ENCODE results near the genes FAM90A26, USP17L12, USP17L19, USP17L22 and USP17L24.

GRCh38 chr4:8221380-8222042 is 22.4 kb downstream of the SH3TC1 start:
- PRO-cap, 4 experiments = no peak in any of the 4 experiments
- RAMPAGE, long total RNA, 2 experiments = no peak in any of the 2 experiments
- RRBS = no CpG with 5 or more reads among the region's 6 CpGs

- PRO-cap, 4 experiments = peak in 2 of 4 experiments; most common plus-strand start chr4:8320133 (in 2)
- RAMPAGE, long total RNA, 2 experiments = no peak in any of the 2 experiments
- RRBS = no CpG with 5 or more reads among the region's 9 CpGs
Observed at GRCh38 chr4:8319934-8320391, 50.4 kb downstream of the HTRA3 start.

GRCh38 chr4:8365793-8366466 is 74.6 kb downstream of the ACOX3 start:
- PRO-cap, 4 experiments = no peak in any of the 4 experiments
- RAMPAGE, long total RNA, 2 experiments = start-site peak on the minus strand in 1 of 2 experiments, at chr4:8366005-8366179 at its widest, 6 to 8 reads per replicate
- RRBS = 87% methylated on average over 2 of the region's 16 CpGs

DNA sequence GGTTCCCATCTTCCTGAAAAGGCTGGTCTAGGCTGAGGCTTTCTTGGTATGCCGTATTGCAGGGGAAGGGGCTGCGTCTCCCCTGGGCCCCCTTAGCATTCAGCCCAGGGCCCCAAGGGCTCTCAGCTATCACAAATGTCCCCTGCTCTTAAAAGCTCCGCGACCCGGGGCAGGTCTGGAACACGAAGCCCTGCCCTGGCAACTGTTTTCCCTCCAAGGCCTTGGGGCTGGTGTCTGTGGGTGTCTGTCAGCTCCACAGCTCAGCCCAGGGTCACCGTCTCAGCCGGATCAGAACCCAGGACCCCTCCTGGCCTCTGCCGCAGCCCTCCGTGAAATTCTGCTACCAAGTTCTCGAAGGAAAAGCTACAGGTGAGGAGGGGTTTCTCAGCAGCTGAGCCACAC is 61.3 kb downstream of the ACOX3 start:
- PRO-cap, 4 experiments = no peak in any of the 4 experiments
- RAMPAGE, long total RNA, 2 experiments = no peak in any of the 2 experiments
- RRBS = 100% methylated on average over 4 of the region's 11 CpGs

DNA sequence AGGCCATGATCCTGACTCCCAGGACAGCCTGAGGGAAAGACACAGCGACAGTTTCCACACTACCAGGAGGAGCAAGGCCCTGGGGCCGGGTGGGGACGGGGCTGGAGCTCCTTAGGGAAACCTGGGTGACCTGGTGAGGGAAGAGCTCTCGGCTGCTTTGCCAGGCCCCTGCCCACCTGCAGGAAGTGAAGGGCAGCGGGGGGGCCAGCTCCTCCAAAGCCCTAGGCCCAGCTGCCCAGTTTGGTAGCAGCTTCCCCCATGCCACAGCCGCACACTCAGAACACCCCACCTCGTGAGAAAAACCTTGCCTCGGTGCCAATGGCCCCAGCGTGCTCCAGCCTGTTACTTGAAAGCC is 38.4 kb downstream of the ACOX3 start:
- PRO-cap, 4 experiments = no peak in any of the 4 experiments
- RAMPAGE, long total RNA, 2 experiments = no peak in any of the 2 experiments
- RRBS = no CpG with 5 or more reads among the region's 9 CpGs

GRCh38 chr4:8956178-8956597 is 84.5 kb upstream of the HMX1 start:
- PRO-cap, 4 experiments = peak in 1 of 4 experiments; most common plus-strand start chr4:8956443 (in 1)
- RAMPAGE, long total RNA, 2 experiments = no peak in any of the 2 experiments
- RRBS = no CpG with 5 or more reads among the region's 11 CpGs

DNA sequence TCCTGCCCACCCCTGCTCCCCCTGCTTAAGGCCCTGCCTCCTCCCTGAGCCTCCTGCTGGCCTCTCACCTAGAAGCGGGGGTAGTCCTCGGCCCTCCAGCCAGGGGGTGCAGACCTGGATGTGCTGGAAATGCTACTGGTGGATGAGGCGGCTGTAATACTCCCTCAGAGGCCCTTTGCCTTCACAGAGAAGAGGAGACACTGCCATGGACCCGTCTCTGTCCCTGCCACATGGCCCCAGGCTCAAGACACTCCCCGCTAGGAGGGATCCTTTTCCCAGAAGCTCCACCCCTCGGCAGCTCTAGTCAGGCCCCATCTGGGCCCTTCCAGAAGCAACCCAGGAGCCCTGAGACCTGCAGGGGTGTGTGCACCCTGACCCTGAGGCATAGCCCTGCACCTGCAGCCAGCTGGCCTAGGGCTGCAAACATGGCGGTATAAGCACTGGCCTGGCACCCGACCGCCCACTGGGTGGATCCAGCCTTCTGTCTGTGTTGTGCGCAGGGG is at the start of gene FAM90A26:
FAM90A26 (plus strand) TSS at position 318 of the 503 bp plus-strand sequence.
- PRO-cap, 4 experiments = no peak in any of the 4 experiments
- RAMPAGE, long total RNA, 2 experiments = no peak in any of the 2 experiments
- RRBS = no CpG with 5 or more reads among the region's 10 CpGs

- PRO-cap, 4 experiments = no peak in any of the 4 experiments
- RAMPAGE, long total RNA, 2 experiments = no peak in any of the 2 experiments
- RRBS = no CpG with 5 or more reads among the region's 14 CpGs
Observed at GRCh38 chr4:9219733-9220211, at the start of gene USP17L12. Gene USP17L12, plus strand, starts transcription at chr4:9220152.

- PRO-cap, 4 experiments = no peak in any of the 4 experiments
- RAMPAGE, long total RNA, 2 experiments = no peak in any of the 2 experiments
- RRBS = no CpG with 5 or more reads among the region's 16 CpGs
Observed at GRCh38 chr4:9253145-9253600, at the start of gene USP17L19. Gene USP17L19, plus strand, starts transcription at chr4:9253378.

DNA sequence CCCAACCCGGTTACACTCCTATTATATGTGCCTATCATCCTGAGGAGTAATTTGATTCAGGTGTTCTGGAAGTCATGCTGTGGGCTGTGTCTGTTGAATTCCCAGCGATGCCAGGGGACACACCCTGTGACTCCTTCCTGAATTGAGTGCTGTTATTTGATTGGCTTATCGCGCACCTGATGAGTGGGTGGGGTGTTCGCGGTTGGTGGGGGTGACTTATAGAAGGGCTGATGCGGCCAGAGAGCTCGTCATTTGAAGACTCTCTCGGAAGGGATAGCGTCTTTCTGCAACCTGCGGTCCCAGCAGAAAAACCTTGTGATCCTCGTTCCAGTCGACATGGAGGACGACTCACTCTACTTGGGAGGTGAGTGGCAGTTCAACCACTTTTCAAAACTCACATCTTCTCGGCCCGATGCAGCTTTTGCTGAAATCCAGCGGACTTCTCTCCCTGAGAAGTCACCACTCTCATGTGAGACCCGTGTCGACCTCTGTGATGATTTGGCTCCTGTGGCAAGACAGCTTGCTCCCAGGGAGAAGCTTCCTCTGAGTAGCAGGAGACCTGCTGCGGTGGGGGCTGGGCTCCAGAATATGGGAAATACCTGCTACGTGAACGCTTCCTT is at the start of gene USP17L22:
USP17L22 (plus strand) TSS at position 337 of the 620 bp plus-strand sequence.
- PRO-cap, 4 experiments = no peak in any of the 4 experiments
- RAMPAGE, long total RNA, 2 experiments = no peak in any of the 2 experiments
- RRBS = no CpG with 5 or more reads among the region's 22 CpGs

GRCh38 chr4:9324928-9325228 is at the start of gene USP17L24:
Gene USP17L24, plus strand, starts transcription at chr4:9325165.
- PRO-cap, 4 experiments = no peak in any of the 4 experiments
- RAMPAGE, long total RNA, 2 experiments = no peak in any of the 2 experiments
- RRBS = no CpG with 5 or more reads among the region's 13 CpGs

DNA sequence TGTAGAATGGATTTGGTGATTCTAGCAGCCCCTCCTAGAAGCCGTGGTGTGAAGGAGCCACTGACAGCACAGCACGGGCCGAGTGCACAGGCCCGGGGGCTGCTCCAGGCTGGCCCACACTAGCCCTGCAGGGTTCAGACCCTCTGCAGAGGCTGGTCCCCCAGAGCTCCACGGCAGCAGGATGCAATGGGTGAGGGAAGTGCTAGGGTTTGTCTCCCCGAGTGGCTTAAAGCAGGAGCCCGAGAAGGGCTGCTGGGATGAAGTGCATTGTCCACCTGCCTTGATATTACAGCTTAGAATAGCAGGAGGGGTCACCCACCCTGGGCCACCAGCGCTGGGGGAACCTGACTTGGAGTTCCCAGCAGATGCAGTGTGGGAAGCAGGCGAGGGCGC is 30.1 kb downstream of the WDR1 start:
- PRO-cap, 4 experiments = no peak in any of the 4 experiments
- RAMPAGE, long total RNA, 2 experiments = no peak in any of the 2 experiments
- RRBS = no CpG with 5 or more reads among the region's 10 CpGs

- PRO-cap, 4 experiments = no peak in any of the 4 experiments
- RAMPAGE, long total RNA, 2 experiments = no peak in any of the 2 experiments
- RRBS = 86% methylated on average over 4 of the region's 28 CpGs
Observed at GRCh38 chr4:10087982-10088931, 28.3 kb downstream of the WDR1 start.

DNA sequence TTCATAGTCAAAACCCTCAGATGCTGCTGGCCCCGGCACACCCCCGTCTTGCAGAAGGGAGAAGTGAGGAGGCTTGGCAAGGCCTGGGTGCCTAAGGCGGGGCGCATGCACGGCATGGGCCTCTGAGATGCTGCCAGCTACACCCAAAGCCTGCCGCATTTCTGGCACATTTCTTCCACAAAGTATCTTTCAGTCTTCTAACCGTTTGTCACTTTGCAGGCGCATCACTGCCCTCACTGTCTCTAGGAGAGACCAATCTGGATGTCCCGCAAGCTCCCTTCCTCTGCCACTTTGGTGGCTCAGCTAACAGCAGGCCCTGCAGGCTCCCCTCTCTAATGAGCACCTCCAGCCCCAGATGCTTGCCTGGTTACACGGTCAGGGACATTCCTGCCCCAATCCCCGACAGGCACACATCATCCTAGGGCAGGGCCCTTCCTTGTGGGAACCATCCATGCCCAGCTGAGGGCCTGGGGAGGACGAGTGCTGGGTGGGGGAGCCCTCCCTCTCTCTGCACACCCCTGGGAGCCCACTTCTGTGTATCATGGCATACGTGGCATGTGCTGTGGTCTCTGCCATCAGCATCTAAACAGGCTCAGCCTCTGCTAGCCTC is 19.4 kb downstream of the WDR1 start:
- PRO-cap, 4 experiments = no peak in any of the 4 experiments
- RAMPAGE, long total RNA, 2 experiments = no peak in any of the 2 experiments
- RRBS = no CpG with 5 or more reads among the region's 13 CpGs

DNA sequence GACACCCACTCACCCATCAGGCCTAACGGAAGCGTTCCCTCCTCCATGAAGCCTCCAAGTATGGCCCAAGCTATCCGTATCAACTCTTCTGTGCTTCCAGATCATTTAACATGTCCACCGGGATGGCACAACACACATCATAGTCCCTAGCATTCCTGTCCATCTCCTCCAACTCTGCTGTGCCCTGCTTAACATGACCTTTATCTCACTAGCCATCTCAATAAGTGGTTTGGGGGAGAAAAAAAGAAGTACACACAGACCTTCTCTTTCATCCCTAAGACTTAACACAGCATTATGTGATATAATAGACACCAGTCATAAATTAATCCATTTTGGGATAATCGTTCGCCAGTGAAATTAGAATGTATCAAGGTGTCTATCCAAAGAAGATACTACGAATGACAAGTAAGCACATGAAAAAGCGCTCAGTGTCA is 11.5 kb downstream of the WDR1 start:
- PRO-cap, 4 experiments = no peak in any of the 4 experiments
- RAMPAGE, long total RNA, 2 experiments = no peak in any of the 2 experiments
- RRBS = no CpG with 5 or more reads among the region's 8 CpGs

GRCh38 chr4:10120877-10121425 is 4.4 kb upstream of the WDR1 start:
- PRO-cap, 4 experiments = no peak in any of the 4 experiments
- RAMPAGE, long total RNA, 2 experiments = no peak in any of the 2 experiments
- RRBS = no CpG with 5 or more reads among the region's 10 CpGs

DNA sequence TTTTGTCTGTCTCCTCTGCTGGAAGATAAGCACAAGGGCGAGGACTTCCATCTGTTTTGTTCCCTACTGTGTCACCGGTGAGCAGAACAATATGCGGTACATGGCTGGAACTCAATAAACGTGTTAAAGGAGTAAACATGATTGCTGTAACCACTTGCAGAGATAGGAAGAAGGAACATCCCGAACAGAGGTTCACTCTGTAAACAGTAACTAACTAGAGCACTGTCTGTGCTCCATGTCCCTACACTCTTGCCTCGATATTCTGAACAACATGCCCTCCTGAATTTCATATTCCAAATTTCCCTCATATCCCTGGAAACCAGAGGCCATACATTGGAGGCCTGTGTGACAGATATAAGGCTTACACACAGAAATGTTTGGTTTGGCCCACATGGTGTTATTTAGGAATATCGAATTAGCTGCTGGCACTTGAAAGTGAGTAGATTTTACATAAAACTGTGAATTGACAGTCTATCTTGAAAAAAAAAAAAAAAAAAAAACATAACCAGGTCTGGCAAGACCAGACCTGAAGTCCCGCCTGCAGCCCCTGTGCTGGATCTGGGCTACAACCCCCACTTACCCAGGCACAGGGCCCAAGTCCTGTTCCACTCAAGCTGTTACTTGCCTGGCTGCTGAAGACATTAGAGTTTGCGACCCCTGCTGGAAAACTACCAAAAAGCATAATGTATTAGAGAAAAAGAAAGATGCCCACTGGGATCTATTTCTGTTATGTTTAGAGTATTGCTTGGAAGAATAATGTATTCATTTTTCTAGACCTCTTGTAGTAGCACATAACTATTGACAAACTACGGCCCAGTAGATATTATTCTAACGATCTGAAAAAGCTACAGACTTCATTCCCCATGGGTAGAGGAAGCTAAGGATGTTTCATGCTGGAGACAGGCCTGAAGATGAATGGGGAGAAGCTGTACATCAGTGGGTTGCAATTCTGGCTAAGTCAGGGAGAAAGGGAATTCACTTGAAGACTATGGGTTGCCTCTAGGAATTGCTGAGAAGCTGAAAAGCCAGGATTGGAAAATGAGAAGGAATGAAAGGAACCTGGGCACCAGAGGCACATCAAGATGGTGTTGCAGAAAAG is 4.8 kb downstream of the HS3ST1 start:
- PRO-cap, 4 experiments = no peak in any of the 4 experiments
- RAMPAGE, long total RNA, 2 experiments = no peak in any of the 2 experiments
- RRBS = no CpG with 5 or more reads among the region's 11 CpGs

- PRO-cap, 4 experiments = no peak in any of the 4 experiments
- RAMPAGE, long total RNA, 2 experiments = no peak in any of the 2 experiments
- RRBS = no CpG with 5 or more reads among the region's 4 CpGs
Observed at GRCh38 chr4:11468746-11469298, 40.1 kb upstream of the HS3ST1 start.

GRCh38 chr4:11625326-11625862 is 196.7 kb upstream of the HS3ST1 start:
- PRO-cap, 4 experiments = peak in 1 of 4 experiments; most common plus-strand start chr4:11625628 (in 1); most common minus-strand start chr4:11625534 (in 1)
- RAMPAGE, long total RNA, 2 experiments = no peak in any of the 2 experiments
- RRBS = no CpG with 5 or more reads among the region's 8 CpGs

DNA sequence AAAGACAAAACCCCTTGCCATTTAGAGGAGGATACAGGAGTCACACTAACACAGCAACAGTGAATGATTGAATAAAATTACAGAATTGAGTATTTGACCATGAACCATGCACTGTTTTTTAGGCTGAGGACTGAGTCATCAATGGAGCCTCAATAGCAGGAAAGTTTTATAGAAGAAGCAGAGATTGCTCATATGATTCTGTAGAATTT is 991.7 kb upstream of the HS3ST1 start:
- PRO-cap, 4 experiments = no peak in any of the 4 experiments
- RAMPAGE, long total RNA, 2 experiments = no peak in any of the 2 experiments